ENCODE measurements around a stretch of chr6.

- RRBS: no CpG with 5 or more reads among the region's 8 CpGs
Observed at GRCh38 chr6:30847145-30847626, 37.1 kb upstream of the DDR1 start.

DNA sequence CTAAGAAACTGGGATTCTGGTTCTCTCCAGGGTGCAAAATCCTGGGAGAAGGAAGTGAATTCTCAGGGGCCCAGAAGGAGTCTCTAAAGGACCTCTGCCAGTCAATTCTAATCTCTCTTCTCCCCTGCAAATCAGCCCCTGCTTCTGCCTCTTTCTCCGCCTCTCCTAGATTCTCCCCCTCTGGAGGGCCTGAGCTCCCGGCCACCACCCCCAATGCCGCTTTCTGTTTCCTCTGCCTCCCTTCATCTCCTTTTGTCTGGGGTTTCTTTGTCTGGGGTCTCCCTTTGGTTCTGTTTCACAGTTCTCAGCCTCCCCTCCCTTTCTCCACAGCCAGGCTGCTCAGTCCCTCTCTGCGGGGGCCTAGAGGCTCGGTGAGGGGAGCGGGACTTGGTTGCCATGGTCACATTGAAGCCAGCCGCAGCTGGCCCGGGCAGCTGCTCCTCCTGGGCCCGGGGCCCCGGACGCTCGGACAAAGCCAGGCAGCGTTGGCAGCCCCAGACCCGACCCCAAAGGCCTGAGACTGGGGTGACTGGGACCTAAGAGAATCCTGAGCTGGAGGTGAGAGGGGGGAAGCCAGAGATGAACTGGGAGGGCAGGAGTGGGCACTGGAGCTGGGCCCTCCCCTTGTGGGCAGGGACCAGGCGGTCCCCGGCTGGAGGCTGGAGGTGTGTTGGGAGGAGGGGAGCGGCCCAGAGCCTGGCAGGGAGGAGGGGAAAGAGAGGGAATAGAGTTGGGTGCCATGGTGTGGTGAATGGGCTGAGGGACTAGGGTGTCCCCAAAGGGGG lies 3.6 kb upstream of the DDR1 start:
- RRBS: no CpG with 5 or more reads among the region's 17 CpGs

GRCh38 chr6:30884744-30885443 lies 575 bp downstream of the DDR1 start:
- RRBS: 6% methylated on average over 2 of the region's 27 CpGs

DNA sequence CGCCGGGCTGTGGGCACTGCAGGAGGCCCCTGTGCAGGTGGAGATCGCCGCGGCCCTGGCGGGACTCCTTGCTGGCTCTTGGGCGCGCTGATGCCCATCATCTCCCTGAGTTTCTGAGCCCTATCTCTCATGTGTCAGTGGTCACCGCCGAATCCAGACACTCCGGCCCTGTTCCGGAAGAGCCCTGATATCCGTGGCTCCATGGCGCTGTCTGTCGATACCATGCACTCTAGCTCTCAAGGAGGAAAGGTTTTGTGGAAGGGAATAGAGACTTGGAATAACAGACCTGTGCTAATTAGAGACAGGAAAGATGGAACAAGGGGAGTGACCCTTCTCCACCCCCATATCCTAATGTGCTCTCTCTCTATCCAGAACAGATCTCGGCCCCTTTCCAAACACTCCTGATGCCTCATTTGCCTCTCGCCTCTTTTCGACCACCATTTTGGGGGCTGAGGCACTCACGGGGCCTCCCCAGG lies 433 bp downstream of the VARS2 start:
- RRBS: 4% methylated on average over 2 of the region's 19 CpGs

- RRBS: no CpG with 5 or more reads among the region's 13 CpGs
Observed at GRCh38 chr6:30942687-30943322, 2.0 kb downstream of the MUCL3 start.

GRCh38 chr6:30952960-30953418 lies 12.2 kb downstream of the MUCL3 start:
- RRBS: no CpG with 5 or more reads among the region's 10 CpGs

DNA sequence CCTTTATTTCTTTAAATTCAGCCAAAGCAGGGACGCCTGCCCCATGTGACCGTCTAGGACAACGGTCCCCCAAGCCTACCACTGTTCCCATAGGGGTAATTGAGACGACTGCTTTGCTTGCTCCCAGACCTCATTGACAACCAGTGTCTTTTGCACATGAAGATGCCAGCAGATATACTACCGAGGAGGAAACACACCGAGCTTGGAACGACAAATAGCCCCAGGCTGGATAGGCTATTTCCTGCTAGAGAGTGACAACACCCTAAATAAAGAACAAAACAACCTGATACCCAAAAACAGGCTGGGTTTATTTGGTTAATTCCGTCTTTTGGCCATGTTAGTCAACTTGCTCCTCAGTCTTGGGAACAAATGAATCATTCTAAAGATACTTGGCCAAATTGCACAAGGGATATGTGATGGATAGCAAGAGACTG lies 11.6 kb upstream of the MUC22 start:
- RRBS: no CpG with 5 or more reads among the region's 8 CpGs

DNA sequence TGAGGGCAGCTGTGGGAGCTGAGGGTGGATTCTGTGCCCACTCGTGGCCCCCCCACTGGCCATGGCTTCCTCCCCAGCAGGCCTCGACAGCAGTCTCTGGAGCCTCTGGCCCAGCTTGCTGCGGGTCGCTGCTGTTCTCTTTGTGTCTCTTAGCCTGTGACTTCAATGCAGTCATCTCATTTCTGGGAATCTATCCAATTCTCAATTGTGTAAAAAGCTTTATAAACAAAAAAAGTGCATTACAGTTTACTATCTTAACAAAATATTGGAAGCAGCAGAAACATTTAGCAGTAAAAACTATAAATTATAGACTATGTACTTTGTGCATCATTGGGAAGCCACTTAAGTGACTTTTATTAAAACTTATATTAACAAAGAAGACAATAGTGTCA lies 39.7 kb downstream of the C6orf15 start:
- RRBS: no CpG with 5 or more reads among the region's 4 CpGs

- RRBS: 3% methylated on average over 3 of the region's 16 CpGs
Observed at GRCh38 chr6:31079575-31080098, 32.7 kb downstream of the C6orf15 start.

DNA sequence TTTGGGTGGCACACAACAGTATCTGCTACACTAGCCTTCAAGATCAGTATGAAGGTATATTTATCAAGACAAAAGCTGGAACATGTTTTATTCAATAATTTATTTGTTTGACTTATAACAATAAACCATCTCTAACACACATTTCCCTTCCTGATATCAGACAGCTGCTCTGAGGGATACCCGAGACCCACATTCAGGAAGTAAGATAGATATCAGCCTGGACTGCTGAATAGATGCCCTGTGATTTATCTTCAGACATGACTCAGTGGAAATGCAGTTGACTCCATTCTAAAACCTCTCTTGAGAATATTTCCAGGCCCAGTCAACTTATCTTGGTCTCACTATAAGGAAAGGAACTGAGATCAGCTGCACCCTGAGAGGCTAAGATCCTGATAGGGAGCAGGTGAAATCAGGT lies 25.7 kb downstream of the C6orf15 start:
- RRBS: no CpG with 5 or more reads among the region's 1 CpG

GRCh38 chr6:31125142-31125678 lies 5.0 kb upstream of the CDSN start:
- RRBS: no CpG with 5 or more reads among the region's 9 CpGs

DNA sequence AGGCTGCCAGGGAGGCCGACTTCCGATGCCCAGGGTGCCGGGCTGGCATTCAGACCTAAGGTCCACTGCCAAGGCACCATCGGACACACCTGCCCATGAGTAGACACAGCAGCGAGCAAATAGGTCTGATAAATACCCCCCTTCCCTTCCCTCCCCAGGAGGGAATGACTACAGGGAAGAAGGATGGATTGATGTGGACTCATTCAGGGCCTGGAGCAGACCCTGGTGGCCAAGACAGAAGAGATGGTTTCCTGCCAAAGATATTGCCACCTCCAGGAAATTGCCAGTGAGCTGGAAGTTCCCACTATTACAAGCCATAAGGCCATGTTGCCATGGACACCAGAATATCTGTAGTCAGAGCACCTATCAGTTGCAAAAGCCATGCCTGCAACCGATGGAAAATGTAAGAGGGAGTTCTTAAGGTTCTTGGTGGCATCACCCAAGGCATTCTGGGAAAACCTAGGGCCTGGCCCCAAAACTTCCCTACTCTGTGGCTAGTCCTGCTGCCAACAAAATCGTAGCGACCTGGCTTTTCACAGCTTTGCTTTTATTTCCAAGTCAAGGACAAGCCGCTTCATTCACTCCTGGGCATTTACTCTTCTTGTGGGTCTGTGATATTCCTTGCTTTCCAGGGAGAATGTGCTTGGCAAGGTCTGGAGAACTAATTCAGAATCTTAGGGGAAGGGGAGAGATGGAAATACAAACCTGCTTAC lies 4.4 kb downstream of the TCF19 start:
- RRBS: no CpG with 5 or more reads among the region's 9 CpGs

- RRBS: no CpG with 5 or more reads among the region's 8 CpGs
Observed at GRCh38 chr6:31183819-31184455, 13.5 kb upstream of the POU5F1 start.

DNA sequence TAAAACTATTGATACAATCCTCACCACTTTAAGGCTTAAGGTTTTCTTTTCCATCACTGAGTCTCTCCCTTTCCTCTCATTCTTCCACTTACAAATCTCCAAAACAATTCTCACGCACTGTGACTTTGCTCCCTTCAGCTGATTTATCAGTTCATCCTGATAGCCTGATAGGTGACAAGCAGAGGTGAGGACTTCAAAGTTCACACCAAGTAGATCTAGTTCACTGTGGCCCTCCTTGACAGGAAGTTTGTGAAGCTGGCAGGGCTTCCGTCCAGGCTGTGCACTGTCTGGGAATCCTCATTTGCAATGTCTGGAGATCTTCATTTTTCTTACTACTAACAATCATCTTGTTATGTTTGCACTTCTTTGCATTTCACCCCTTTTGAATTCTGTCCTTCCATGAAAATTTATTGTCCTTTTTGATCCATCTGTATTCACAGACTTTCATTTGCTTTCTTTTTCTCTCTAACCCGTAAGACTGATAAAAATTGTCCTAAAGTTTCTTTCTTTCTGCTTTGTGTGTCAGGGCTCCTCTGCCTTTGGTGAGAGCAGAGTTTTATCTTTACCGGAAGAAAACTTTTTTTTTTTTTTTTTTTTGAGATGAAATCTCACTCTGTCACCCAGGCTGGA lies 35.3 kb upstream of the POU5F1 start:
- RRBS: no CpG with 5 or more reads among the region's 4 CpGs

DNA sequence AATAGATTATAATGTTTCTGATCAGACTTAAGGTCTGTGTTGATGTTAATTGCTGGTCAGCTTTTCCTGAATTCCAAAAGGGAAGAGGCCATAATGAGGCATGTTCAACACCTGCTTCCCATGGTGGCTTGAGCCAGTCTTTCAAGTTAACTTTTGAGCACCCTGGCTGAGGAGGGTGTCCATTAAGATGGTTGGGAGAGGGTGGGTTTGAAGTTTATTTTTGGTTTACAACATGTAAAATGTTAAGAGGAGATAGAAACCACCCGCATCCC lies 6.7 kb downstream of the HLA-C start:
- RRBS: no CpG with 5 or more reads among the region's 1 CpG

GRCh38 chr6:31270234-31270823 lies 1.6 kb downstream of the HLA-C start:
- RRBS: no CpG with 5 or more reads among the region's 11 CpGs

DNA sequence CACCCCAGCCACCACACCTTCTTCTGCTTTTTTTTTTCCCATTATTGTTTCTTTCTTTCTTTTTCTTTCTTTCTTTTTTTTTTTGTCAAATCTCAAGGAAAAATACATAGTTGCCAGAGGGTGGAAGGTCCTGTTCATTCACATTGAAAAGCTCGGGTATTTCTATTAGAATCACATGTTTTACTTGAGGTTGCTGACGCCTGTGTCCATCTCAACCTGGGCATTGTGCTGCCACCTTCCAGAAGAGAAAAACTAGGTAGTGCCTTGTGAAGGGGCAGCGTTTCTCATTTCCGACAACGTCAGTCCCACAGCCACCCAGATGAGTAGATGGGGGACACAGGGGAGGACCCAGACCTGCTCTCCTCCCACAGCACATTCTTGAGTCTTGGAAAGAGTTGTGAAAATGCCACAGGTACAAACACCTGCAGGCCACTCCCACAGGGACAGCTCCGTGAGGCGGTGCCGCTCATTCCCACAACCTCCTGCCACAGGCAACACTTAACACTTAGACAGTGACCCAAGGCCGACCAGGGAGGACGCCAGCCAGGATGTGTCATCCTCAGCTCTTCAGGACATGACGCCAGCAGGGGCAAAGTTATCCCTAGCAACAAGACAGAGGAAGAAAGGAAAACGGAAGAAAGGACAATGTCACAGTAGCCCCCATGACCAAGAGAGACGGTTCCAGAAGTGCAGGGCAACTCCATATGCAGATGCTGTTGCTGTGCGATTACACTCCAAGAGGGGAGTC lies 22.8 kb upstream of the HLA-B start:
- RRBS: no CpG with 5 or more reads among the region's 14 CpGs

DNA sequence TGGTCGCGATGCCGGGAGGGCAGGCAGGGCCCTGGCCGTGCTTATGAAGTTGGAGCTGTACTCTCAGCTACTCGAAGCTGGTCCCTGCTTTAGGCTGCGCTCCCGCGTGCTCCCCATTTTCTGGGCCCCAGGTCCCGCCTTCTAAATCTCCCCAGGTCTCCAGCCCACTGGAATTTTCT lies 216 bp upstream of the MICA start:
- RRBS: 4% methylated on average over 3 of the region's 9 CpGs

GRCh38 chr6:31506733-31507265 lies 8.9 kb downstream of the MICB start:
- RRBS: no CpG with 5 or more reads among the region's 7 CpGs

GRCh38 chr6:31530110-31530636 lies 1.4 kb downstream of the MCCD1 start:
- RRBS: no CpG with 5 or more reads among the region's 8 CpGs